ENCODE measurements around a stretch of chr11.

DNA sequence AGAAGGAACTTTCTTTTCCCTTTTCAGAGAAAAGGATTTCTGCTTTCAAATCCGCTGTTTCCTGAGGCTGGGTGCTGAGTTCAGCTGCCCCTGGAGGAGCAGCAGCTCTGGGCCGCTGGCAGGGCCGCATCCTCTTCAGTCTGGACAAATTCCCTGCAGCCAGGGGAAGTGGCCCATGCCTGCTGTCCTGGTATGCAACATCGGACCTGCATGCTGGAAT is 133.3 kb downstream of the MYEOV start:
- PRO-cap = no peak

- PRO-cap = no peak
These were observed 155.6 kb upstream of the CCND1 start for GRCh38 chr11:69485245-69485936.

- PRO-cap = no peak
These were observed 110.0 kb upstream of the CCND1 start for GRCh38 chr11:69530680-69531650.

- PRO-cap = no peak
These were observed 3.9 kb upstream of the CCND1 start for GRCh38 chr11:69636994-69637612.

- PRO-cap = bidirectional peak, plus-strand start at chr11:69638479, minus-strand start at chr11:69638439
These were observed 2.7 kb upstream of the CCND1 start for GRCh38 chr11:69638052-69638796.

GRCh38 chr11:69643122-69643776 is 2.3 kb downstream of the CCND1 start:
- PRO-cap = bidirectional peak, plus-strand start at chr11:69643736, minus-strand start at chr11:69643437

- PRO-cap = no peak
These were observed 2.8 kb downstream of the CCND1 start for GRCh38 chr11:69643777-69644099.

GRCh38 chr11:69700591-69701279 is 3.1 kb downstream of the FGF19 start:
- PRO-cap = no peak

DNA sequence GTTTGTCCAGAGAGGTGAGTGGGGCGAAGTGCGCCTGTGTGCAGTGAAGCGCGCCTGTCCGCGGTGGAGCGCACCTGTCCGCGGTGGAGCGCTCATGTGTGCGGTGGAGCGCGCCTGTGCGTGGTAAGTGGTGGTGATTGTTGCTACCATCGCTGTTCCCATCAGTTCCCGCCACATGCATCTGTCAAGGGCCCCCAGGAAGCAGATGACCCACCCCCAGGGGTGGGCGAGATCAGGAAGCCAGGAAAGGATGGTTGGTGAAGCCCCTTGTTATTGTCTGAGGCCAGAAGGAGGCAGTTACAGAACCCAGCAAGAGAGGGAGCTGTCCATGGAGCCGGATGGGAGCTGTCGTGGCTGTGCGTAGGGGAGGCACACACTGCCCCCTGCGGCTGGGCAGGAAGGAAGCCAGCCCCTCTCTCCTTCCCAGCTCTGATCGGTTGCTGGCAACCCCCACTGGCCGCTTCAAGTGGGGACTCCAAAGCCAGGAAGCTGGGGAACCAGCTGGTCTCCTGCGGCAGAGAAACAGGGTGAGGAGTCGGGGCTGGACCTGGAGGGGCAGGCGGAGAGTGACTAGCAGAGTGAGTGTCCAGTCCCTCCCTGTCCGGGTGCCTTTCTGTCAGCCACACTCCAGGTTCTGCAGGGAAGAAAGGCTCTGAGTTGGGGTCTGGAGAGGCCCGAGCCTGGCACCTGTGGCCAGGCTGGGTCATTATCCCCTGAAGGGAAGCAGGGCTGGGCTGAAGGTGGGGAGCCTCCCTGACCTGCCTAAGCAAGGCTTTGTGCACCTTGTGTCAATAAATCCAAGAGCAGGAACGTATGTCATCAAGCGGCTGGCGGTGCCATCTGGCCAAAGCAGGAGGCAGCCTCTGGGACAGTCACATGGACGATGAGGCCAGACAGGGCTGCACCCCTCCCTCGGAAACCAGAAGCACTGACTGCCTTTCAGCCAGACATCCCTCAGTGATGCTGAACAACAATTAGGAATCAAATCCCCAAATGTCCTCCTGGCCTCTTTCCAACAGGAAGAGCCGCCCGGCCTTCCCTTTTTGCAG is 73.6 kb upstream of the FGF3 start:
- PRO-cap = unidirectional peak, minus-strand start at position 768 of the sequence

GRCh38 chr11:69982579-69983390 is 95.3 kb upstream of the ANO1 start:
- PRO-cap = no peak

GRCh38 chr11:69985580-69986738 is 92.2 kb upstream of the ANO1 start:
- PRO-cap = no peak

- PRO-cap = unidirectional peak, minus-strand start at chr11:70050520
These were observed 27.8 kb upstream of the ANO1 start for GRCh38 chr11:70050457-70050666.

DNA sequence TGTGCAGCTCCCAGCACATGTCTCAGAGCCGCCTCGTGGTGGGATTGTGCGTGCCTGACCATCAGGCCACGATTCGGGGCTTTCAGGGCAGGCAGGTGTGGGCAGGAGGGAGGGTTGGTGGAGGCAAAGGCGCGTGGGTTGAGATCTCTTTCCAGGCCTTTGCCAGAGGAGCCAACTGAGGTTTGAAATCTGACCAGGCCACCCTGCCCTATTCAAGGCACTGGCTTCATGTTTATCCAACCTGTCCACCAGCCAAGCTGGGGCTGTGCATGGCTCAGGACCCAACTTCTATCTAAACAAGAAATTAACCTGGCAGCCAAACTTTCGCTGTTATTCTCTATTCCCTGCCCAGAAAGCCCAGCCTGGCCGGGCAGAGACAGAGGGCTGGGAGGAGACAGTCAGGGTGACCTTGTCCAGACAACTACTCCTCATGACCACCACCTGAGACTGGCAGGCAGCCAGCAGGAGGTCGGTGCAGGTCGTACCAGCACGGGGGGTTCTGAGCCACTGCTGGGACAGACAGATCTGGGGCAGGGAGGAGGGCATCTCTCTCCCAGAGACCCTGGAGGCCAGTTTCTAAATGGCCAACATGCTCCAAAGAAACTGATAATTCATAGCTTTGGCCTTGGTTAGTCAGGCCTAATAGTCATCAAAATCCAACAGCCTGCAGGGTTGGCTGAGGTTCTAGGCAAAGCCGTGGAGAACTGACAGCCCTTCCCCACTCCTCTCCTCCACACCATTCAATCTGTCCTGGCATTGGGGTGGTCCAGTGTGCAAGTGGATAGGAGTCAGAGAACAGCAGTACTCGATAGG is 28.2 kb downstream of the ANO1 start:
- PRO-cap = no peak

- PRO-cap = no peak
These were observed 57.4 kb downstream of the ANO1 start for GRCh38 chr11:70135370-70136112.

DNA sequence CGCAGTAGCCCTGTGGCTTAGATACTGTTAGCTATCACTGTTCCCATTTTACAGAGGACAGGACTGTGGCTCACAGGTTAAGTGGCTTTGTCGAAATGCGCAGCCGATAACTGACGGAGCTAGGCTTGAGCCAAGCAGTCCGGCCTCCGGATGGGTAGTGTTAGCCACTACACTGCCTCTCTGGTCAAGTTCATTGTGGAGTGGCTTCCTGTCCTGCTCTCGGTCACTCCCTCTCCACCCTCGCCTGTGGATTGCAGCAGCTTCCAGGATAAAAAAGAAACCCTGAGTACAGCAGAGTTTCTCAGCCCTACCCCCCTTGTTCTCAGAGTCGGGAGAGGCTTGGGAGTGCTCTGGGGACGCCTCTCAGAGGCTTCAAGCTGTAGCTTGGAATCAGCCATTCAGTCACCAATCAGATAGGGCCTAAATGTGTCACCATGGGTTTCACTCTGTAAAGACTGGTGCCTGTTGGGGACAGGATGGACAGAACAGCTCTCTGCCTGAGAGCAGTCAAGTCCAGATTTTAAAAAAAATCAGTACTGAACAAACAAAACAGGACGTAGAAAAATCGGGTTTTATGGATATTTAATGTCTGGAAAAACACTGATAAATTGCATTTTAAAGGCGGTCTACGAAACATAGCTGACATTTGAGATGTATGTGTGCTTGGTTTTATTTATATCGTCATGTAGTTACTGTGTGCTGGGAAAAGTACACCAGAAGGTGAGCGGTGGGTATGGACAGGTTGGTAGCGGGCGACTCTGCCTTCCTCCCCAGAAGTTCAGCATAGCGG is 1.3 kb downstream of the FADD start:
- PRO-cap = bidirectional peak, plus-strand start at position 340 of the sequence, minus-strand start at position 246 of the sequence

DNA sequence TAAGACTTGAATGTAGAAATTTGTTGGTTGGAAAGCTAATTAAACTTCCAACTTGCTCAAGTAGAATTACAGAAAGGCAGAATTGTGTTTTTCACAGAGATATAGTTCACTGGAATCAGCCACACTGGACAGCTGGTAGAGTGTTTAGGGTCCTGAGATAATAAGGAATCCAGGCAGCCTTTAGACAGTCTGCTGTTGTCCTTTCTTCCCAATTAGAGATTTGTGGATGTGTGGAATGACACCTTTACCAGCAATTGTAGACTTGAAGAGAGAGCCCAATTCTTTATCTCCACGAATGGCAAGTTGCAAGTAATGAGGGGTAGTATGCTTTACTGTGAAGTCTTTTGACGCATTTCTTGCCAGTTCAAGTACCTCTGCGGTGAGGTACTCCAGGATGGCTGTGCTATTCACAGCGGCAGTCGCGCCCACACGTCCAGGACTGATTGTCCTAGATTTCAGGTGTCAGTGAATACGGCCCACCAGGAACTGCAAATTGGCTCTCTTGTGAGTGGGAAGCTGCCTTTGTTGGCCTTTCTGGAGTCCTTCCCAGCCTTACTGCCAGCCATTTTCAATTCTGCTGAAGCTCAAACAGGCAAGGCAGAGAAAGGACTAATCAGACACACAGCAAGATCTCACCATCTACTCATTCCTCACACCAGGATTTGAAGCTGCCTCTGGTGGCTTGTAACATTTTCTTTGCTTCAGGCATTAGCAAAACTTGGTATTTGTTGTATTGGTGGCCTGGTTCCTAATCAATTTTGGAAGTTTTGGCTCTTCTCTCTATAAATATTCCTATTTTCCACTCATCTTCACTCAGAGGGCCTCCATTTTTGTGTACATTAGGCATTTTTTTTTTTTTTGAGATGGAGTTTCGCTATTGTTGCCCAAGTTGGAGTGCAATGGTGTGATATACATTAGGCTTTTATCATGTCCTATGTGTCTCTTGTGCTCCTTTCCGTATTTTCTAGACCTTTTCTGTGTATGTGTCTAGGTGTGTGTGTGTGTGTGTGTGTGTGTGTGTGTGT is 8.6 kb downstream of the PPFIA1 start:
- PRO-cap = no peak

DNA sequence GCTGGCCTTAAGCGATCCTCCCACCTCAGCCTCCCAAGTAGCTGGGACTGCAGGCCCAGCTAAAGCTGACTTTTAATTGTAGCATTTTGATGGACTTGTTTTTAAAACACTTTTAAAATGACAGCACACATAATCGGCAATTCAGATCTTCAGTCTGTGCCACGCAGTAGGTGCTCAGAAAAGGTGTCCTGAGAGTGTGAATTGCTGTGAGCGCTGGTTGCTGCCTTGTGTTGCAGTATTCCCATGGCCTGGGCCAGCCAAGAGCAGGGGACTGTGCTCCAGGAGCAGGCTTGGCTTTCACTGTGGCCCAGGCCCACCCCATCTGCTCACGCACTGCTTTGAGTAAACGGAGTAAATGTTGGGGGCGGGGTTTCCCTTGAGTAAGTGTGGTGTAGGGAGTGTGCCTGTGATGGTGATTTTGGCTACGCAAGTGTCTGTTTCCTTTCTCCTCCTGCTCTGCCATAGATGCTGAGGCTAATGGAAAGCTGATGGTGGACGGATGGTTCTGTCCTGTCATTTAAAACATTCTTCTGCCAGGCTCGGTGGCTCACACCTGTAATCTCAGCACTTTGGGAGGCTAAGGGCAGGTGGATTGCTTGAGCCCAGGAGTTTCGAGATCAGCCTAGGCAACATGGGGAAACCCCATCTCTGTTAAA is 2.3 kb downstream of the CTTN start:
- PRO-cap = no peak

DNA sequence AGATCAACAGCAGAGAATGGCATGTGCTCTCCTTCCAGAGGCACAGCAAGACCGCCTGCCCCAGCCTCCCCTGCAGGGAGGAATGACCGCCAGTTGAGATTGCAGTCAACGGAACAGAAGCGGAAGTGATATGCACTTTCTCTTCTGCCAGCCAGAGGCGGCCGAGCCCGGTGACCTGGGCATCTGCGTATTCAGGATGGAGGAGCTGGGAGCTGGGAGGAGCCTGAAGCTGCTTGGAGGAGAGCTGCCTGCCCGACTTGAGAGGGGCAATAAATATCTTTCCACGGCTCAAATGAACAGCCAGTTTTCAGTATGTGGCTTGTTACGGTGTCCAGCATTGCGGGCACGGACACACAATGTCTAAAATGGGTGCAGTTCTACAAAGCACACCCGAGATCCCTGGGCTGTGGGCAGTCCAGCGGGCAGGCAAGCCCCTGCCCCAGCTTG is 243.1 kb downstream of the CTTN start:
- PRO-cap = no peak

DNA sequence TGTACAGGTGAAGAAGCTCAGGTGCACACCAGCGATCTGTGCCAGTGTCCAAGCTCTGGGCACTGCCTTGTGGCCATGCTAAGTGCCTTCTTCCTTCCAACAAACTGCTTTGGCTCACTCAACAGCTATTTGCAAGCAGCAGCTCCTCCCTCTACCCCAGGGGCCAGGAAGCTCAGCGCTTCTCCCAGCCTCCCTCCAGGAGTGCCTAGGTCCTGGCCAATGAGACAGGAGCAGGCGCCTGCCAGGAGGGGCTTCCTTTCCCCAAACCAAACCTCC is 315.5 kb downstream of the CTTN start:
- PRO-cap = no peak

- PRO-cap = no peak
These were observed 75.5 kb downstream of the DHCR7 start for GRCh38 chr11:71372633-71373172.

Data from left colon (tissue), 1 donor.